ENCODE measurements around a stretch of chr17.

DNA sequence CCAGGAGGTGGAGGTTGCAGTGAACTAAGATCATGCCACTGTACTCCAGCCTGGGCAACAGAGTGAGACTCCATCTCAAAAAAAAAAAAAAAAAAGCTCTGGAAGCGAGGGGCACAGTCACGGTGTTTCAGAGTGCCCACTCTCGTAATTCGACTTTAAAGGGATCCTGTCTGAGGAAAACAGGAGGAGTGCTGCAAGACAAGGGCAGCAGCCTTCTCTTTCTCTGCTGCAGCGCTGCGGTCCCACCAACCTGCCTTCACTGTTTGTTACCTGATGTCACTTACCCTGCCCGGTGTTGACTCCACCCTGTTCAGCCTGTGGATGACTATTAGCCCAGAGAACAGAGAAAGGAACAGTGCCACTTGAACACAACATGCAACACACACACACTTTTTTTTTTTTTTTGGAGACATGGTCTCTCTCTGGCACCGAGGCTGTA is 6.9 kb upstream of the SEC14L1 start:
- PRO-cap = no peak

DNA sequence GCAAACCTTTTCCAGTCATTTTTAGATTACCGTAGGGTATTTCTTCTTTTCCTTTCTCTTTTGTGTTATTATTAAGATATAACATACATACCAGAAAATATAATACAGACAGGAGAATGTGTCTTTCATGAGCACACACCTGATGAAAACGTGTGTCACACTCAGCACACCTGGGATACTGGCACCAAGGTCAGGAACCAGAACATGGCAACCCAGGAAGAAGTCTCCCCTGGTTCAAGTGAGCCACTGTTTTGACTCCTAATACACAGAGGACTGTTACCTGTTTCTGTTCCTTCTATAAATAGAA is 3.4 kb downstream of the SEC14L1 start:
- PRO-cap = no peak

DNA sequence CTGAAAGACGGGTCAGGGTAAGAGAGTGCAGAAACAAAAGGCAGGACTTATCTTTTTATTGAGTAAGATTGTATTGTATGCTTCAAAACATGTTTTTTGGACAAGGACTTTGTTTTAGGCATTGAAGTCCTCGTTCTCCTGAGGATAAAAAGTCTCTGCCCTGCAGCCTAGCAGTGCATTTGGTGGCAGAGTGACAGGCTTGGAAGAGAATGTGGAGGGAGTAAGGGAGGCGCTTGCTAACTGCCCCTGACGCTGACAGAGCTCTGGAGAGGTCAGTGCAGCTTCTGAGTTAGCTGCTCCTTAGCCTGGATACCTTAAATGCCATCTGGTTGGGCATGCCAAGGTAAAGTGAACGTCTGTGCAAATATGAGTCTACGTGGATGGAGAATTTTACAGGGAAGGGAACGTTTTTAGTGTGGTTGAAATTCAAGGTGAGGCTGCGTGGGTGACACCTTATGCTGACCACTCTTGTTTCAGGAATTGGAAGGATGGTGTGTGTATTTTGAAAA is 44.3 kb downstream of the SEC14L1 start:
- PRO-cap = no peak

- PRO-cap = bidirectional peak, plus-strand start at chr17:77188361, minus-strand start at chr17:77188250
Measured at GRCh38 chr17:77188111-77188504, 47.3 kb downstream of the SEC14L1 start.

DNA sequence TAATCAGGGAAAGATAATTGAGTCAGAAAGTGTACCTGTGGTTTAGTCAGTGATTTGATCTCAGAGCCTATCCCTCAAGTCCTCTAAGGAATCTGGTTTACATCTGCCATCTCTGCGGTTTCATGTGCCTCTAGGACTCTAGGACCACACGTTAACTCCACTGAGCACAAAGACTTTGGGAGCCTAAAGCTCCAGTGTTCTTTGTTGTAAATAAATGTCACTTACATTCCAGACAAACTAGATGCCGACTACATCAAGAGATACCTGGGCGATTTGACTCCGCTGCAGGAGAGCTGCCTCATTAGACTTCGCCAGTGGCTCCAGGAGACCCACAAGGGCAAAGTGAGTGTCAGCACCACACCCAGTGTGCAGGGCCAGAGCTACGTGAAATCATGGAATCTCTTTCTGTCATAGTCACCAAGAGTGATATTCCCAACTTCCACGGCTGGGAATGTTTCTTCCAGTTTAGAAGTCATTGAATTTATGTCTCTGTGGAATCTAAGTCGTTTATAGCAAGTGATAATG is 55.3 kb downstream of the SEC14L1 start:
- PRO-cap = no peak

- PRO-cap = no peak
Measured at GRCh38 chr17:77282430-77283087, 1.3 kb downstream of the SEPTIN9 start.

DNA sequence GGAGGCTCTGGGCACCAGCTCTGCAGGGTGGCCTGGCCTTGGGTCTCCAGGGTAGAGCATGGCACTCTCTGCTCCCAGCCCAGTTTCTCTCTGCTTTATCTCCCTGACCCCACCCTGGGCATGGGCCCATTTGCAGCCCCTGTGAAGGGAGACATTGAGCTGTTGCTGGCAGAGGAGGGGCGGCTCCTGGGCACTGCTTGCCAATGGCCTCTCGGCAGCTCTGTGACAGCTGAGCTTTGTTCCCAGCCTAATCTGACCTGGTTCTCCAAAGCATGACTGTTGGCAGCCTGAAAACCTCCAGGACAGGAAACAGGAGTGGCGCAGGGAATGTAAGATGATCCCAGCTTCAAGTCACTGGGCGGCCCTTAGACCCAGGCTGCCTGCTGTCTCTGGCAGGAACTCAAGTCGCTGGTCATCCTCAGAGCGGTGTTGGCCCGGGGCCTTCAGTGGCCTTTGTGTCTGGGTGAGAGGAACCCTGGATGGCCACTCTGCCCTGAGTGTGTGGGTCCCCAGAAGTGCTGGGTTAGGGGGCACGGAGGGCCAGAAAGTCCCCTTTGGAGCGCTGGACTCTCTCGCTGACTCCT is 6.3 kb downstream of the SEPTIN9 start:
- PRO-cap = bidirectional peak, plus-strand start at position 421 of the sequence, minus-strand start at position 254 of the sequence

GRCh38 chr17:77311325-77312026 is 30.2 kb downstream of the SEPTIN9 start:
- PRO-cap = bidirectional peak, plus-strand start at chr17:77311716, minus-strand start at chr17:77311543

DNA sequence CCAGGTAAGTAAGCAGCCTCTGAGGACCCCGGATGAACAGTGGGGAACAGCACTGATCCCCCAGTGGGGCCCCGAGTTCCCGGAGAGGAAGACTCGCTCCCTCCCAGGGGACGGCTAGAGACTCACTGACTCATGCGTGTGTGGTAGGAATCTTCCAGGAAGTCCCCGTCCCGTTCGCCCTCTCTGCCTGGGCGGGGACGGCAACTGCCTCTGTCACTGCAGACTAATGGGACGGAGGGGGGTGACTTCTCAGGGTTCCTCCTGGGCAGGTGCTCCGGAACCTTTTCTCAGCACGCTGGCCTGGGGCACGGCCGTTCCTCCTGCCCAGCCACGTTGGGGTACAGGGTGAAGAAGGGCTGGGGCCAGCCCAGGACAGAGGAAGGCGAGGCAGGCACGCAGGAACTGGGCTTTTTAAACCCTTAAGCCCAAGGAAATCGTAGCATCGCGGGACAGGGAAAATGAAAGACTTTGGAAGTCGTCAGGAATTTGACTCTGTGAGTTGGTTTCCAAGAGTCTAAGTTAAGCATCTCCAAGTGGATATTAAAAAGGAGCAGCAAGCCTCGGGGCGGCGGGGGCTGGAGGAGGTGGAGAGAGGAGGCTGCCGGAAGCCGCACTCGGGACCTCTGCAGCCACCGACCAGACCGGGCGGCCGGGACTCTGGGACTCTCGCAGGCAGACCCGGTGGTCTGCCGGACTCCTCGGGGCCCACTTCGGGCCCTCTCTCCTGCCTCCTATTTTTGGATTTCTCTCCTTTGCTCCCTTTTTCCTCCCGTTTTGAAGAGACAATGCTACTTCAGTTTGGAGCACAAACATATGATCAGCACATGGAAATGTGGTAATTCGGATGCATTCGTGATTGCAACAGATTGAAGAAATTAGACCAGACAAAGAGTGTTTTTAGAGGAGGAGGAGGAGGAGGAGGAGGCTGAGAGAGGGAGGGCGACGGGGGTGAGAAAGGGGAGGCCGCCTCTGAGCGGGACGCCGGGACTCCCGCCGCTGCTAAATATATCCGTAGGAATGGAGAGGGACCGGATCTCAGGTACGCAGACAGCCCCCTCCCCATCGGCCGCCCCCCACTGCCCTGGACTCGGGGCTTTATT is 38.4 kb downstream of the SEPTIN9 start:
- PRO-cap = bidirectional peak, plus-strand start at position 290 of the sequence, minus-strand start at position 127 of the sequence

- PRO-cap = unidirectional peak, minus-strand start at chr17:77324347
Measured at GRCh38 chr17:77324264-77324520, 42.9 kb downstream of the SEPTIN9 start.

GRCh38 chr17:77417398-77418367 is 136.4 kb downstream of the SEPTIN9 start:
- PRO-cap = no peak

DNA sequence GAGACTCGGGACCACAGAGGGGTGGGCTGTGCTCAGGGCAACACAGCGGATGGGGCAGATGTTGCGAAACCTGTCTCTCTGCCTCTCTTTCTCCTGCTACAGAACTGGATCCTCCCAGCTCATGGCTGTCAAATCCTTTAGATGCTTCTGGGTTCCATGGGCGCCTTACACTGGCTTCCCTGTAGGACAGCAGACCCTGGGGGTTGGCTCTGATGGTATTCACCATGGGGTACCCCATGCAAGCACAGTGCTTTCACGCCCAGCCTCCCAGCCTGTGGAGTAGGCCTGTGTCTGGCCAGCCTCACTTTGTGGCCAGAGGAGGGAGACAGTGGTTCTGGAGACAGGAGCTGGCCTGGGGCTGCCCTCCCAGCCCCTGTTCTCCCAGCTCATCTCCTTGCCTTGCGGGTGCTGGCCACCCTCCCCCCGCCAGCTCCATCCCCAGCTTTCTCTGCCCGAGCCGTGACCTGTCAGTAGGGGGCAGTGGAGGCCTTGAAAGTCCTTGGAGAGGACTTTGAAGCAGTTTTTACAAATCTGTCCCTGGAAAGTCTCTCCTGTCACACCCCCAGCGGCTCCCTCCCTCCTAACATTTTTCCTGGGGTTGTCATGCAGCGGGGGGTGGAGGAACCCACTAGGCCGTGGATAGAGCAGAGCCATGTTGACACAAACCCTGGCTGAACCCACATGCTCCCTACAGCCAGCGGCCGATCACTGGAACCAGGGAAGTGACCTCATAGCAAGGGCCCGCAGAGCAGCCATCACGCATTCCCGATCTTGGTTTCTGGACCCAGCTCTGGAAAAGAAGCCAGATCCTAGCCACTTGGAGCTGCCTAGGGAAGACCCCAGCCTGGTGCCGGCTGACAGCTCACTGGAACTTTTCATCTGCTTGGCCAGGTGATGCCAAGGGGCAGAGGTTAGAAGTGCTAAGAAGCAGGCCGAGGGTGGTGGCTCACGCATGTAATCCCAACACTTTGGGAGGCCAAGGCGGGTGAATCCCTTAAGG is 148.8 kb downstream of the SEPTIN9 start:
- PRO-cap = no peak

GRCh38 chr17:77440381-77440974 is 159.2 kb downstream of the SEPTIN9 start:
- PRO-cap = no peak

GRCh38 chr17:77477164-77478050 is 196.1 kb downstream of the SEPTIN9 start:
- PRO-cap = unidirectional peak, plus-strand start at chr17:77477596

- PRO-cap = no peak
Measured at GRCh38 chr17:77489670-77490471, 208.6 kb downstream of the SEPTIN9 start.

DNA sequence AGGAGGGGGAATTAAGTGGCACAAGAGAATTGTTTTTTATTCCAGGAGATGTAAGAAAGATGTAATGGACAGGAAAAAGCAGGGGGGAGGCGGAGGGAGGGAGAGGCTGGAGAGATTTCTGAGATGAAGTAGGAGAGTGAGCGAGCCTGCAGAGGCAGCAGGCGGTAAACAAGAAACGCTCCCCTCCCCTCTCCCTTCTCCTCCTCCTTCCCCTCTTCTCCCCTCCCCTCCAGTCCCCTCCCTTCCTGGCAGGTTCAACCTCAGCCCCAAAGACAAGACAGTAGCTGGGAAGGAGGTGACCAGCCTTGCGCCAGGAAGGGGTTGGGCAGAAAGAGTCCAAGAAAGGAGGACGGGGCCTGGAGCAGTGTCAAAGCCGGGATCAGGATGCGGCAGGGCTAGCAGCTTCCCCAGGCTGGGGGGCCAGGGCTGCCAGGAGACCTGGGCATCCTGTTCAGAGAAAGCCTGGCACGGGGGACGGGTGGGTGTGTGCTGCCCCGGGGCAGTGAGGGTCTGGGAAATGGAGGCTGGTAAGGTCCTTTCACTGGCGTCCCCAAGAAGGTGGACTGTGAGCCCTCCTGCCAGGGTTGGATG is 261.7 kb upstream of the TNRC6C start:
- PRO-cap = no peak

DNA sequence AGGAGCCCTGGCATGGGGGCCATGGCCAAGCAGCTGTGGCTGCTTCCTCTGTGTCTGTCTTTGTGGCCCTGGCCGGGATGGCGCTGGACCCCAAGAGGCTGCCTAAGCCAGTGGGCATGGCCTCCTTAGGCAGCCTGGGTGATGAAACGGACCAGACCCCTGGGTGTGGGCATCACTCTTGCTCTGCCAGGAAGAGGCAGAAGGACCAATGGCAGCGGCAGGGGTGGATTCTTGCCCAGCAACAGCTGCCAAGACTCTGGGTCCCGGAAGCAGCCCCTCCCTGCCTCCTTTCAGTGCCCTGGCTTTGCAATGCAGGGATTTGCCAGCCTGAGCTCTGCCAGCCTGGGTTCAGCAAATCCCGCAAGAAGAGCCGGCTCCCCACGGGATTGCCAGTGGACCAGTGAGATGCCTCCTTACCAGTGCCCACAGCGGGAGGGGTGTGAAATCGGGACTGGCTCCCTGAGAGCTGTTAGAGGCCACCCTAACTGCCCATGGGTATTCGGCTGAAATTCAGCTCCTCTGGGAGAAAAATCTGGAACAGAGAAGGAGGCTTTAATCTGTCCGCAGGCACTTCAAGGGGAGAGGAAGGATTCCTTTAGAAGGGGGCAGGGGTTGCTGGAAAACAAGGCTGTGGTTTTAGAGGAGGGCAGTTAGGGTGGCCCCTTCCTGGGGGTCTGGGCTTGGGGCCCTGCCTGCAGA is 179.4 kb upstream of the TNRC6C start:
- PRO-cap = unidirectional peak, plus-strand start at position 442 of the sequence

GRCh38 chr17:77865185-77865861 is 93.2 kb upstream of the TNRC6C start:
- PRO-cap = no peak

DNA sequence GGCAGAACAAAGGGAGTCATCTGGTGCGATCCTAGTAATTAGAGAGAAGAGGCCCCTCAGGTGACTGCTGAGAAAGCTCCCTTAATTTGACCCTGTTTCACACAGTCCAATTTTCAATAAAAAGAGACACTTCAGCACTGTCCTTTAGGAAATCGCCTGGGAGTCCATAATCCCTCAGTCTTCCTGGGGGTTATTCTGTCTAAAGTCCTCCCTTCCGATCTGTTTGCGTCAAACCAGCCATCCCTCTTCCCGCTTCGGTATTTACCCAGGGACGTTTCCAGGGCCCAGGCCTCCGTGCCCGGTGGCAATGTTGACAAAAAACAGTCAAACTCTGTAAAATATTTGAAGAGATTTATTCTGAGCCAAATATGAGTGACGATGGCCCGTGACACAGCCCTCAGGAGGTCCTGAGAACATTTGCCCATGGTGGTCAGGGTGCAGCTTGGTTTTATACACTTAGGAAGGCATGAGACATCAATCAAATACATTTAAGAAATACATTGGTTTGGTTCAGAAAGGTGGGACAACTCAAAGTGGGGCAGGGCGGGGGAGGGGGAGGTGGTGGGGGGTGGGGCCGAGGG is 23.2 kb upstream of the TNRC6C start:
- PRO-cap = no peak

DNA sequence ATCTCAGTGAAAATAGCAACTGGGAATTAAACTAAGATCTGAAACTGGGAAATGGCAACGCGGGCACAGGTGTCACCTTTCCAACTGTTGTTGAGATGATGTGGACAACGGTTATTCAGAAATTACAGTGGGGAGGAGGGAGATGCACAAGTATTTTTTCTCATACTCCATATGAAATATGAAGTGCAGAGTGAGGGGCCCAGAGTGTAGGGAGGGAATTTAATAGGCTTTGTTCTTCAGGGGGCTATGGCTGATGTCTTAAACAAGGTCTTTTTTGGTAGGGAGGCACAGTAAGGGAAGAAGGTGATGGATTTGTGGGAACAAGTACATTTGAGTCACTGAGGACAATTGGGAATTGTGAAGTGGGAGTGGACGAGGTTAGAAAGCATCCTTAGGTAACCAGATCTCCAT is 6.1 kb downstream of the TNRC6C start:
- PRO-cap = no peak

Measured in mucosa of descending colon (tissue), 1 donor.